Hair follicular keratinocyte (primary cell): ENCODE results near the genes TYRO3 and UBR1.

- RAMPAGE, long total RNA, result no peak
Measured at GRCh38 chr15:41558398-41559417, at the start of gene TYRO3. TYRO3 (plus strand) TSS chr15:41559212.

DNA sequence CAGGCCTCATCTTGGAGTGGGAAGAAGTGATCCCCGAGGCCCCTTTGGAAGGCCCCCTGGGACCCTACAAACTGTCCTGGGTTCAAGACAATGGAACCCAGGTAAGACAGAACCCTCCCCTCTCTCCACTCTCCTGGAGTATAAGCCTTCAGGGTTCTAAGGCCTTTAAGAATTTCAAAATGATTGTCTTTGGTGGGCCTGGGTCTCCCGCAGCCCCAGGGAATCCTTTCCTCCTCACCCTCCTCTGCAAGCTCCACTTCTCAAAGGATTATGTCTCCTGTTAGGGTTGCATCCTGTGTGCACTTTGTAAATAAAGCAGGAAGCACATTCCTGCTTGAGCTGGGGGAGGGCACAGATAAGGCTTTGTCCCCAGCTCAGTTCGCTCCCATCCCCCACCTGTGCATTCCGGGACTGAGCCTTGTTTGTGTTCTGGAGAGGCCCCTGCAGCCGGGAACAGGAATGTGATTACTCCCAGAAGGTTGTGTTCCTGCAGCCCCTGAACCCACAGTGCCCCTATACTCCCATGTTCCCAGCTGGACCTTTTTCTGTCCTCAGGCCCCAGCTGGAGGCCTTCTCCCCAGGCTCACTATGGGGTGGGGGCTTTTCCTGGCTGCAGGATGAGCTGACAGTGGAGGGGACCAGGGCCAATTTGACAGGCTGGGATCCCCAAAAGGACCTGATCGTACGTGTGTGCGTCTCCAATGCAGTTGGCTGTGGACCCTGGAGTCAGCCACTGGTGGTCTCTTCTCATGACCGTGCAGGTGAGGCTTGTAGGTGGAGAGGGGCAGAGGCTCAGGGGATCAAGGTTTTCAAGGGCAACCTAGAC, 9.5 kb downstream of the TYRO3 start:
- RAMPAGE, long total RNA, result no peak

GRCh38 chr15:41620927-41621740, 62.1 kb downstream of the TYRO3 start:
- RAMPAGE, long total RNA, result no peak

DNA sequence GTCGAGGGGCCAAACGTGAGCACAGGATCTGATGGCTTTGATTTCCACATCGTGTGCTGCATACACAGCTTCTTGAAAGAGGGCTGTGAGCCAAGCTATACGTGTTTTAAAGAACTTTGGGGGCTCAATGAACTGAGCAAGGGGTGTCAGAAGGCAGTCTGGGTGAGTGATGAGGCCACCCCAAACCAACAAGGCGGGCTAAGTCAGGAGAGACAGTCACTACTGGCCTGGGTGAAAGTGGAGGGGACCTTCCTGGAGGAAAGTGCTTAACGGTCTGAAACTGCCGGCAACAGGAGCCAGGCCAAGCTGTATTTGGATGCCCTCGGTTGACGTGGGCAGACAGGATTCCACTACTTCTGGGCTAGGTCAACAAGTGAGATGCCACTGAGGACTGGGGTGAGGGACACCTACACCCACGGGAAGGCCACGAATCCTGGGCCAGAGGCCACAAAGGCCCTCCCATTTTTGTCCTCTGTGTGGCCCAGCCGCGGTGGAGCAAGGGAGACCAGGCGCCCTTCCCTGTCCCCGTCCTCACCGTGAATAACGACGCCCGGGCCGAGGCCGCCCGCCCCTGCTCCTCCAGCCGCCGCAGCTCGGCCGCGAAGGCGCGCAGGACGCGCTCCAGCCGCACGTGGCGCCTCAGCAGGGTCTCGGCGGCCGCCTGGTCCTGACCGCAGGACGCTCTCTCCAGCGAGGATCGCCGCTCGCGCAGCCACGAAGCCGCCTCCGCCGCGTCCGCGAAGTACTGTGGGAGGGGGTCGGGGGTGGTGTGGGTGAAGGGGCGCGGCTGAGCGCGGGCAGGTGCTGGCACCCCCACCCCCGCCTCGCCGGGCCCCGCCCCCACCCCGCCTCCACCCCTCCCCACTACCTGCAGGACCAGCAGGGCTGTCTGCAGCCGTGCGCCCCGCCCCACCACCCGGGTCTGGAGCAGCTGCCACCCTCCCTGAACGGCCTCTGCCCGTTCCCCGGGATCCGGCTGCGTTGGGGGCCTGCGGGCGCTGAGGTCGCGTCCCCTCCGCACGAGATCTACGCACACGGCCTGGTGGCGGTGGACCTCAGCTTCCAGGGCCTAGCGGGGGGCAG, 12.1 kb downstream of the SPTBN5 start:
- RAMPAGE, long total RNA, result no peak

DNA sequence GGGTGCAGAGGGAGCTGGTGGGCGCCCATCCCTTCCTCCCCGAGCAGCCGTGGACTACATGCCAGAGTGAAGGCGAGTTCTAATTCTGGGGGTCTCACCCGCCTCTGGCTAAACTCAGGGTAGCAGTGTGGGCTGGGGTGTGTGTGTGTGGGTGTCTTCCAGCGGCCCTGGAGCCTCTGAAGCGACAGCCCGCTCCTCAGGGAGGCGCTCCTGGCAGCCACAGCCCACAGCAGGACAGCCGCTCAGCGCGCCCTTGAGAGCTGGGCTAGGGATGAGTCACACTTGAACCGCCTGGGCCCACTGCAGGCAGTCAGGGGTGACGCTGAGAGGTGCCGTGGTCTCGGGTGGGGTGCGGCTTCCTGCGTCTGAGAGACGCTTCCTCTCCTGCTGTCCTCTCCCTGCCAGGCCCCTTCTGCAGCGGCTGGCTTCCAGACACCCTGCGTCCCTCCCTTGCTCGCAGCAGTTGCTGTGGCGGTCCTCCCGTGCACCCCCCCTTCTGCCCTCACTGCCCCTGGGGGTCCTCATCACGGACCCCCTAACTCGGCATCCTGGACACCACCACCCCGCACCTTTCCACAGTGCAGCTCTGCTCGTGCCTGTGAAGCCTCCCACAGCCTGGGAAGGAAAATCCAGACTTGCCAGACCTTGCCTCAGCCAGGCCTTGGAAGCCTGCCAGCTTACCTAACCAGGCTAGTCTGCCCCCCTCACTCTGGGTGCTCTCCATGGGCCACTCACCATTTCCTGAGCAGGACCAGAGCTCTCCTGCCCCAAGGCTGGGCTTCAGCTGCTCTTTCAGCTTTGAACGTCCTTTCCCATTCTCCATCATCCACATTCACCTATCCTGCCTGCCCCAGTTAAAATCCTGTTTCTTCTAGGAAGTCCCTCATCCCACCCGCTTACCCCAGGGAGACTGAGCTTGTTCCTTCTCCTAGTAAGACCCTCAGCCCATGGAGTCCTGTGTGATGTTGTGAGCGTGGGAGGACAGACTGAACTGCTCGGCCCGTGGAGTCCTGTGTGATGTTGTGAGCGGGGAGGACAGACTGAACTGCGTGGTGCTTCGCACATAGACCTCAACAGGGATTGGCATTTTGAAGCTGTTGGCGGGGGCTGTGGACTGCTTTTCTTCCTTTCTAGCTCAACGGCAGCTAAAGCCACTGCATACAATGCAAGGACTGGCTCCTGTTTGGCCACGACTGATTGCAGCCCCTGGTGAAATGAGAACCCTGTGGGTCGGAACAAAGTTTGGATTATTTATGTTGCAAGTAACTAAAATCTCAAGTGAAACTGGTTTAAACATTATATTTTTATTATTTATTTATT, 1.3 kb upstream of the SPTBN5 start:
- RAMPAGE, long total RNA, result no peak

DNA sequence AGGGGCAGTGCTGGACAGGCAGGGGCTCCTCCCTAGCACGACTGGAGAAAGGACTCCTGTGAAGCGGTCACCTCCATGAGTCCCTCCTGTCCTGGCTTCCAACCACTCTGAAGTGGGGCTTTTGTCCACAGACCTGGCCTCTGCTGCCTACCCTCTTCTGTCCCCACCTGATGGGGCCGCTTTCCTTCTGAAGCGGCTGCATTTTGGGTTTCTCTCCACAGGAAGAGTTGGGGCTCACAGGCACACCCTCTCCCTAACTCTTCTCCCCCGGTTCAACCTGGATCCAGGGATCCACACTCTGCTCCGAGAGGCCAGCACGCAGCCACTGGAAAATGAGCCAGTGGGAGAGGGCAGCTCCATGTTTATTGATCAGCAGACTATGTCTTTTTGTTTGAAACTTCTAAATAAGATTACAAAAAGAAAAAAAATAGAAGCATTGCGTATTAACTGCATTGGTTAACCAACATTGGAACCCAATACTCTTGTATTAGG, 2.9 kb upstream of the SPTBN5 start:
- RAMPAGE, long total RNA, result no peak

DNA sequence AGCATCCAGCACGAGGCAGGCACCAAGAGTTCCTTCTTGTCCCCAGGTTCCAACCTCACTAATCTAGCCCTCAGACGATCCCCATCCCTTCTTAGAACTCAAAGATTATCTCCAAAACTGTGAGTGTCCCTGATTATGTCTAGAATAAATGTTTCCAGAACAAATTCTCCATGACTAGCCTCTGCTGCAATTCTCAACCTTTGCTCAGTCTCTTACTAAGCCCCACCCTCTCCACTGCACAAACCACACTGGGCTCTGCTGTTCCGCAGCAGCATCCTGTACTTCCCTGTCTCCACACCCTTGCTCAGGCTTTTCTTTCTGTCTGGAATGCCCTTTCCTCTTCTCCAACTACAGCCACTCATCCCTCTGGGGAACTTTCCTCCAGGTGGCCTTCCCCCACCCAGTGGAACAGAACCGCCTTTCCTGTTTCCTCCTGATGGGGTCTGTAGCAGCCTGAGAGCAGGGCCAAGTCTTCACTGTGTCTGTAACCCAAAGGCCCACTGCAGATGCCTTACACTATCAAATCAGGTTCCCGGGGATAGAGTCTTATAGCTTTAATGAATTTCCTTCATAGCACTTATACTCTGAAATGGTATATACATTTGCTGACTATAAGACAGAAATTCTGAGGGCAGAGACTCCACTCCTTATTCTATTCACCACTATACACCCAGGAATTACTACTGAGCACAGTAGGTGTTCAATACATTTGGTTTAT, 32.8 kb upstream of the SPTBN5 start:
- RAMPAGE, long total RNA, result no peak

DNA sequence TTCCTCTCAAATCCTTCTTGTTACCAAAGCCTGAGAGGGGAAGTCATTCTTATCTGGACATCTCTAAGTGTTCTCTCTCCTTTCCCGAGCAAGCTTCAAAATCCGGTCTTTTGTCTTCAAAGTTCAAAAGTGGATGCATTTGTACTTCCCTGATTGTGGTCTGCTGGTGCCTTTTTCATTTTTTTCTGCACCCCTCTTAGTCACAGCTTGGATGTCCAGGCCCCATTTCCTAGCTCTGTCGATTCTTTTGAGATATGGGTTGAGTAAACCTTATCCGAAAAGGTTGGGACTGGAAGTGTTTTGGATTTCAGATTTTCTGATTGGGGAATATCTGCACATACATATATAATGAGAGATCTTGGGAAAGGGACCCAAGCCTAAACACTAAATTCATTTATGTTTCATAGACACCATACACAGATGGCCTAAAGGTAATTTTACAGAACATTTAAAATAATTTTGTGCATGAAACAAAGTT, 34.7 kb downstream of the EHD4 start:
- RAMPAGE, long total RNA, result no peak

- RAMPAGE, long total RNA, result no peak
Measured at GRCh38 chr15:41951422-41951878, 20.9 kb downstream of the EHD4 start.

GRCh38 chr15:41956959-41957920, 15.1 kb downstream of the EHD4 start:
- RAMPAGE, long total RNA, result no peak

DNA sequence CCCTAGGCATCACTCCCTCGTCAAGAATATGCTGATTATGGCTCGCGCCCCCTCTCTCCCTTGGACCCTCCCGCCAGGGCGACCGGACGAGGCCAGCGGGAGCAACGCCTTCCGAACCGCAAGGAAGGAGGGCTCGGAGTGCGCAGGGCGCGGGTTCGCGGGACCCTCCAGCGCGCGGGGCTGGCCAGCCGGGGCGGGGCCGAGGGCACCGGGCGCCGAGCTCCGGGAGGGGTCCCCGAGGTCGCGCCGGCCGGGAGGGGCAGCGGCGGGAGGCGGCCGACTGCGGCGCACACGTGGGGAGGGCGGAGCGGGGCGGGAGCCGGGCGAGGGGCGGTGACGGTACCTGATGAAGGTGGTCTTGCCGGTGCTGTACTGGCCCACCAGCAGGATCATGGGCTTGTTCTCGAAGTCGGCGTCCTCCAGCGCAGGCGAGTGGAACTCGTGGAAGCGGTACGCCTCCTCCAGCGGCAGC, 405 bp downstream of the EHD4 start:
- RAMPAGE, long total RNA, result no peak

- RAMPAGE, long total RNA, result no peak
Measured at GRCh38 chr15:42085246-42085533, 9.2 kb downstream of the PLA2G4D start.

GRCh38 chr15:42427424-42428055, 63.4 kb downstream of the ZNF106 start:
- RAMPAGE, long total RNA, result no peak

DNA sequence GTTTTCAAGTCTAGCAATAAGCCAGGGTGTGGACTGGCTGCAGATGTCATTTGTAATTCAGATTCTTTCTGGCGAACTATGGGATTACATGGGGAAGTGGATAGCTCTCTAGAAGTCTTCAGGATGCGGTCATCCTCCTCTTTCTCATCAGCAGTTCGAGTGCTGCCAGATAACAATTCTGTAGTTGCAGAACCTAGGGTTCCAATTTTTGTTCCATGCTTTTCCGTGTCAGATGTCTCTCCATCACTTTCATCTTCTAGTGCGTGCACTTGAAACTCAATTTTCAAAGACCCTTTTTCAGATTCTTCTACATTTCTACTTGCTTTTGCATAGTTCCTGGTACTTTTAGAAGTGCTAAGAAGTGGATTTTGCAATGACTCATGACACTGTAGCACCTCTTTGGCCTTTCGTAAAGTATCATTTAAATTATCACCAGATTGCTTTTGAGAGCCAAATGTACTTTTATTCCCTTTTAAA, 40.7 kb downstream of the ZNF106 start:
- RAMPAGE, long total RNA, result no peak

GRCh38 chr15:42582617-42583507, 7.5 kb downstream of the STARD9 start:
- RAMPAGE, long total RNA, result no peak

DNA sequence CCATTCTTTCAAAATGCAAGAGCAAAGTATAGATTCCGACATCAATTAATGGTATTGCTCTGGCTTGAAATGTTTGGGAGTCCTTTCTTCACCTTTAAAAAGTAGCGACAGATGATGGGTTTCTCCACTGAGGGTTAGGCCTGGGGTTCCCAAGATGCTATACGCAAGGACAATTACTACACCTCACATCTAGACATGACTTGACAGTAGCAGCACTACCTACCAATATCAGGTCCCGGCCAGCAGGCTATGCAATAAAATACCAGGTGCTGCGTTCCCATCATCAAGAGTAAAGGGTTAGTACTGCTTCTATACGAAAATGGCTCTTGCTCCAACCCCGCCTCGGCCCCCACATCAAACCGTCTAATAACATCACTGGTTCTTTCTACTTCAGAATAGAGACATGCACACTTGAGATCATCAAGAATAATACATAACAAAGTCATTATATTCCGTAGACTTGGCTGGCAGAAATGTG, 493 bp downstream of the UBR1 start:
- RAMPAGE, long total RNA, result no peak

DNA sequence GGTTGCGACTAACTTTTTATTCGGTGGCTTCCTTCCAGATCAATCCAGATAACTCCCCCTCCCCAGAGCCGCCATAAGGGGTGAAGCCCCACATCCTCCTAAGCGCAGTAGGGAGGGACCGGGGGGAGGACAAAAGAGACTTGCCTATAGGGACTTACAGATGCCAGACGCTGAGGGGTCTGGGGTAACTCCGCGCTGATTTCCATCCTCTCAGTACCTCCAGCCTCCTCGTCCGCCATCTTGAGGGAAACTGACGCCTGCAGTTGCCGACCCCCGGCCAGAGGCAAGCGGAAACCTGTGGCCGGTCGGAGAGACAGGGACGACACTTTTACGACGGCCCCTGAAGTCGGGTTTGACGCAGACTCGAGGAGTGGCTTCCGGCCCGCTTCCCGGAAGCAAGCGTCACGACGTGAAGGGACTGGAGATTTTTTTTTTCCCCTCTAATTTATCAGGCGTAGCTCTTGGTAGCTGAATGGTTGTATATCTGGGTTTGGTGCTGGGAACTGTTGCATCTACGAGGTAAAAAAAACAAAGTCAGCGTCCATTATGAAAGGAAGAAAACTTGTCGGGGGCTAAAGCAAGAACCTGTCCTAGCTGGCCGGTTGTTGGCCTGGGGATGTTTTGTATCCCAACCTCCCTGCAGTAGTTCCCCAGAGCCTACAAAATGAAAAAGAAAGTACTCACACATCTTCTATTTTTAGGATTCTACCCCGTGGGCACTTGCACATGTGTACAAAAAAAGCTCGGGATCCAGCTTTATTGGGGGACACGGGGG, at the start of gene UBR1:
UBR1 (minus strand) TSS at position 255 of the 775 bp plus-strand sequence.
- RAMPAGE, long total RNA, result no peak

DNA sequence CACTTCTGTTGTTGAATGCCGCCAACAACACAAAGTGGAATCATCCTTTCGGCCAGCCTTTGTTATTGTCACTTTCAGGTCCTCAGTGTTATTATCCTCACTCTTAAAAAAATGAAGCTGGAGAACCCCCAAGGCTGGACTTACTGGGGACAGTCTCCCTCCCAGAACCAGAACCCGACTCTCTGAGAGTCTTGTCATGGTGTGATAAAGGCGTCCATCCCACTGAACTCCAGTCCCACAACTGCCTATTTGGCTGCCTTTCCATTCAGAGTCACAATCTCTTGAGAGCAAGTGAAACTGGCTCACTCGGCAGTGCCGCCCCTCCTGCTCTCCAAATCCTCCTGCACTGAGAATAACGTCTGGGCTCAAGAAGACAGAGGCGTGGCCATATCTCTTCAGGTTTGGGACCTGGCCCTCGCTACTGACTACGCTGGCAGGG, 1.3 kb downstream of the LCMT2 start:
- RAMPAGE, long total RNA, result no peak

- RAMPAGE, long total RNA, result no peak
Measured at GRCh38 chr15:43514115-43514604, 3.2 kb upstream of the MAP1A start.

- RAMPAGE, long total RNA, result no peak
Measured at GRCh38 chr15:43534088-43534452, 16.7 kb downstream of the MAP1A start.